Measurements from ENCODE around the gene ANKRD20A1.

- PRO-cap, result unidirectional peak, plus-strand start at chr9:38227823
Observed at GRCh38 chr9:38227686-38228090, 158.7 kb upstream of the SHB start.

DNA sequence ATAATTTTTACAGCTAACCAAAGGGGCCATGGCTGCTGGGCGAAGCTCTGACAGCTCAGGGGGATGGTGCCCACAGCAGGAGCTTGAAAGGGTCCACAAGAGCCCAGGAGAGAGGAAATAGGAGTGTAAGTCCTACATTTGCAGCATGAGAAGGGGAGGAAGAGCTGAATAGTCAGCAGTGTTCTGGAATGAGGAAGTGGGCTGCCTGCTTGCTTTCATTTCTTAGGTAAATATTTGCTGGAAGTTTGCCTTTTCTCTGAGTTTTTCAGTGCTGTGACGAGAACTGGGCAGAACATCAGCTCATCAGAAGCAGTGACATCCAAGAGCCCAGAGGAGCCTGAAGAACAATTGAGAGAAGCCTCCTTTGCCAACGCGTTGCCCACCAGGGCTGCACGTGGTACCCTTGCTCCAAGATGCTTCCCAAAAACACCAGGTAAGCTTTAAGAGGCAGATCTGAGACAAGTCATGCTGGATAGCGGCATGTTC is 13.2 kb upstream of the IGFBPL1 start:
- PRO-cap, result no peak

DNA sequence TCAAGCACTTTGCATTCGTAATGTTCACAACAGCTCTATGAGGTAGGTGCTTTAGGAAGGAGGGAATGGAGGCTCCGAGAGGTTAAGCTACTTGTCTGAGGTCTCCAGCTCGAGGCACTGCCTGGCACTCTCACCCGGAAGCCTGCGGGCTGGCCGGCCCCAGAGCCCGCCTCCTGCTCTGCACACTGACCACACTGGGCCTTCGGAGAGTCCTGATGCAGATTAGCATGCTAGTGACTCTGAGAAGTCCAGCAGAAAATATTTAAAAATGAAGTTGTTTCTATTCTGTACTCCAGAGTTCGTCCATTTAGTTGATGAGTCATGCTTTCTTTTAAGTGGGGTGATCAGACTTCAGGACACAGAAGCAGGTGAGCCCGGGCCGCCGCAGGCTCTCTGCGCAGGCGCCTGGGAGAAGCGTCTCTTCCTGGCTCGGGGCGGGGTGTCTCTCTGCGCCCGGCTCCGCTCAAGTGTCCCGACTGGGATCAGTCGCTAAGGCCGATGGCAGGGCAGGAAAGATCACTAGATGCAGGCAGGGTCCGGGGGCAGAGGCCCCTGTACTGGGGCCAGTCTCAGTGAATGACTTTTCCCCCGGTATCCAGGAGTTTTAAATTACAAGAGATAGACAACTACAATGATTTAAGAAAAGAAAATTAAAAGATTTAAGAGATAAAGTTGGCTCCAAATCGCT is 32.5 kb downstream of the FAM240B start:
- PRO-cap, result no peak

- PRO-cap, result bidirectional peak, plus-strand start at chr9:40992261, minus-strand start at chr9:40992101
Observed at GRCh38 chr9:40991498-40992181, 136.8 kb downstream of the FOXD4L6 start.

DNA sequence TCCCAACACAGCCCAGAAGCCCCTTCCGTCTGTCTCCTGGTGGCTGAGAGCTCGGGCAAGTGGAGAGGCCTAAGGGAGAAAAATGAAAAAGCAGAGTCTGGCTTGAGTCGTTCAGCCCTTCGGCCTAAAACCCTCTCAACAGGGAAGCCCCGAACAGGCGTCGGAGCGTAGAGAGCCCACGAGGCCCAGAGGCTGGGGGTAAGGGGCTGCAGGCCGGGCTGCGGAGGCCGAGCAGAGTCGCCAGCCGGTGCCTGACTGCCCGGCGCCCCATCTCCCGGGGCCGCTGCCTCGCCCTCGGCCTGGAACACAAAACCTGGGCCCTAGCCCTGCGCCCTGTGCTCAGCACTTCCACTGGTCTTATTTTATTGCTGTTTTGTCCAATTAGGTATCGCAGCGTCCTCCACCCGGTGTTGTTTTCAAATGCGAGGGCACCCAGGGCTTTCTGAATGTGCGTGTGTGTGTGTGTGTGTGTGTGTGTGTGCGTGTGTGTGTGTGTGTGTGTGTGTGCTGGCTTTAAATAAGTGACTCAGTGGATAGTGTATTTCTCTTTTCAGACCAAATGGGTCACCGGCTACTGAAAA is 463.0 kb upstream of the ZNG1F start:
- PRO-cap, result no peak

- PRO-cap, result no peak
Observed at GRCh38 chr9:41673224-41673466, 456.1 kb downstream of the CNTNAP3B start.

GRCh38 chr9:43125856-43126567 is 942.6 kb downstream of the SPATA31A6 start:
- PRO-cap, result no peak

DNA sequence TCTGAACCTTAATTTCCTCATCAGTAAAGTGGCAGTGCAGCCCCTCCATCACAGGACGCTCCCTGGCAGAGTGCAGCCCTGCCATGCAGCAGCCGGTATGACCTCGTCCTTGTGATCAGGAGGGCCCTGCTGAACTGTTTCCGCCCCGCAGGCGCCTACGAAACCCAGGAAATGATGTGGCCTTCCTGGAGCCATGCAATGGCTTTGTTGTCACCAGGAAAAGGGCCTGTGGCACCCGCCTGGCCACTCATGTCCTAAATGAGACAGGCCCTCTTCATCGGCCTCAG is 365.2 kb downstream of the SPATA31A7 start:
- PRO-cap, result no peak

DNA sequence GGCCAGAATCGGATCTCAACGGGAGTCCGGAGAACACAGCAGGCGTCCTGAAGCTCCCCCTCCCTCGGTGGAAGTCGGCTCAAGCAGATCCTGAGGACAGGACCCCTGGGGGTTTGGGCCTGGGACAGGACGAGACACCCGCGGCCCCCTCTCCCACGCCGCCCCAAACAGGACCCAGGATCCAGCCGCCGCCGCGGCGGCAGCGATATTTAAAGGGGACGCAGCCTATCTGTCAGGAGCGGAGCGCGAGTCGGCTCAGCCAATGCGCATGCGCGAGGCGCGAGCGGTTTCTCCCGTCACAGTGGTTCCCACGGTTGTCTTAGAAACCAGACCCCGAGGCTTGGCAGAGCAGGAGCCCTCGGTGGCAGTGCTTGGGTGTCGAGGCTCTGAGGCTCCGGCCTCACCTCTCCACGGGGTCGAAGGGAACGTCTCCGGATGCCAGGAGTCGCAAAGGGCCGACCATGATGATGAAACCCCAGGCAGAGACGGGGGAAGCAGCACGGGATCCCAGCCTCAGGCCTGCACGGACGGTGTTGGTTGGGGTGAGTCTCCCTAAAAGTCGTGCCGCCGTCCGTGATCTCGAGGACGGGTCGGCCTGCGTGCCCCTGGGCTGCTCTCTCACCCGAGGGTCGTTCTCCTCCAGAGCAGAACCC is 666.6 kb downstream of the SPATA31A7 start:
- PRO-cap, result no peak

GRCh38 chr9:62800958-62801607 is 1611.2 kb downstream of the SPATA31A7 start:
- PRO-cap, result no peak

GRCh38 chr9:63346306-63347041 is 1938.5 kb downstream of the FOXD4L5 start:
- PRO-cap, result no peak

DNA sequence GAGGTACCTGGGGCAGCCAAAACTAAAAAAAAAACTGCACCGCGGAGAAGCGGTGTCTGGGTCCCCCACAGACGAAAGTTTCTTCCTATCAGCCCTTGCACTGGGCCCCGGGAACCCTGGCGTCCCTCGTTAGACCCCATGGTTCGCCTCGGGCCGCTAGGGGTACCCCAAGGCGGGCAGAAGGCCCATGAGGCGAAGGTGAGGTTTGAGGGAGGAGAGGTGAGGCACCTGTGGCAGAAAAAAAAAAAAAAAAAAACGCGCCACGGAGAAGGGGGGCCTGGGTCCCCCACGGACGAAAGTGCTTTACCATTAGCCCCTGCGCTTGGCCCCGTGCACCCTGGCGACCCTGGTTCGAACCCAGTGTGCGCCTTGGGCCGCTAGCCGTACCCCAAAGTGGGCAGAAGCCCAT is 1576.2 kb downstream of the FOXD4L5 start:
- PRO-cap, result no peak

- PRO-cap, result no peak
Observed at GRCh38 chr9:63818022-63818595, 1466.9 kb downstream of the FOXD4L5 start.

DNA sequence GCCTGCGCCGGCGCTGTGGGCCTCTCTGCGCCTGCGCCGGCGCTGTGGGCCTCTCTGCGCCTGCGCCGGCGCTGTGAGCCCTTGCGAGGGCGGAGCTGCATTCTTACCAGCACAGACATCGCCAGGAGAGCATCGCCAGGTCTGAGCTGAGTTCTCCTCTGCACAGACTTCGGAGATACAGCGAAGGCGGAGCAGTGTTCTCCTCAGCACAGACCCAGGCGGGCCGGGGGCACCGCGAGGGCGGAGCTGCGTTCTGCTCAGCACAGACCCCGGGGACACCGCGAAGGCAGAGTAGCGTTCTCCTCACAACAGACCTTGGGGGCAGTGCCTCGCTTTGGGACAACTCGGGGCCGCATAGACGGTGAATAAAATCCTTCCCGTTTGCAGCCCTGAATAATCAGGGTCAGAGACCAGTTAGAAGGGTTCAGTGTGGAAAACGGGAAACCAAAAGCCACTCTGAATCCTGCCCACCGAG is 1268.1 kb downstream of the FOXD4L5 start:
- PRO-cap, result unidirectional peak, plus-strand start at position 106 of the sequence

- PRO-cap, result no peak
Observed at GRCh38 chr9:65813873-65814702, 77.1 kb downstream of the FOXD4L4 start.

- PRO-cap, result no peak
Observed at GRCh38 chr9:66812816-66813340, 87.6 kb upstream of the ZNF658 start.

DNA sequence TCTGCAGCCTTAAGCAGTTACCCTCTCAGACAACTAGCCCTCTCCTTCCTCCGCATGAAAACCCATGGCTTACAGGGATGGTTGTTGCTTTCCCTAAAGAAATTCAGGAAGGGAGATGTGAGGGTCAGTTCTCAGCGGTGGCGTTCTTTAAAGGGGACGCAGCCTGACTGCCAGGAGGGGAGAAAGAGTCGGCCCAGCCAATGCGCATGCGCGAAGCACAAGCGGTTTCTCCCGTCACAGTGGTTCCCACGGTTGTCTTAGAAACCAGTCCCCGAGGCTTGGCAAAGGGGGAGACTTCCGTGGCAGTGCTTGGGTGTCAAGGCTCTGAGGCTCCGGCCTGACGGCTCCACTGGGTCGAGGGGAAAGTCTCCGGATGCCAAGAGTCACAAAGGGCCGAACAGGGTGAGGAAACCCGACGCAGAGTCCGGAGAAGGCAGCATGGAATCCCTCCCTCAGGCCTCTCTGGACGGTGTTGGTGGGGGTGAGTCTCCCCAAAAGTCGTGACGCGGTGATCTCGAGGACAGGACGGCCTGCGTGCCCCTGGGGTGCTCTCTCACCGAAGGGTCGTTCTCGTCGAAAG is 140.8 kb upstream of the ANKRD20A1 start:
- PRO-cap, result bidirectional peak, plus-strand start at position 284 of the sequence, minus-strand start at position 202 of the sequence

GRCh38 chr9:67726254-67726430 is 132.6 kb upstream of the ANKRD20A1 start:
- PRO-cap, result unidirectional peak, plus-strand start at chr9:67726351

DNA sequence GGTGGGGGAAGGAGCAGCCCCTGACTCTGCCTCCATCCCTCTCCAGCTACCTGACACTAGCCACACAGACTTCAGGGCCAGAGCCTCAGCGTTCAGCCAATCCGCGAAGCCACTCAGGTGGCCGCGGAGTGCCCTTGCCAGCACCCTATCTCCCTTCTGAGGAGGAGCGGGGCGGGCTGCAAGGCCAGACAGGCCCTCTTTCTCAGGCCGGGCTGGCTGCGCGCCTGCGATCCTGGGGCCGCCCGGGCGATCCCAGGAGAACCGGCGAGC is at the start of gene ANKRD20A1:
TSS of gene ANKRD20A1 (plus strand) at position 196 of the 270 bp plus-strand sequence.
- PRO-cap, result no peak

DNA sequence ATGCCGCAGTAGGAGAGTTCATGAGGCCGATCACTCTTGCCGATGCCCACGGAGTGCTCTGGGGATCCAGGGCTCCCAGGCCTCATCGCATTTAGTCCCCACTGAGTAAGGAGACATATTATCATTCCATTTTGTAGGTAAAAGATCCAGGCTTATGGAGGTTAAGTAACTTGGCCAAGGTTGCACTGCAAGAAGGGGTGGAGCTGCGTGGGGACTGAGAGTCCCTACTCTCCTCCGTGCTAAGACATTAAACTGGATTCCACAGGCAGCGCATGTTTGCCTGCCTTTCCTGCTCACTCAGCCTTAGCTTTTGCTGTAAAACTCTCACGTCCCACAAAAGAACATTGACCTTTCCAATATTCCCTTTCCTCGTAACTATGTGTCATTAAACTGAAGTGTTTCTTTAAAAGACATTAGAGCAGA is 86.2 kb downstream of the TMEM252 start:
- PRO-cap, result no peak